Panc1 (cell line): ENCODE measurements around a stretch of chr2.

DNA sequence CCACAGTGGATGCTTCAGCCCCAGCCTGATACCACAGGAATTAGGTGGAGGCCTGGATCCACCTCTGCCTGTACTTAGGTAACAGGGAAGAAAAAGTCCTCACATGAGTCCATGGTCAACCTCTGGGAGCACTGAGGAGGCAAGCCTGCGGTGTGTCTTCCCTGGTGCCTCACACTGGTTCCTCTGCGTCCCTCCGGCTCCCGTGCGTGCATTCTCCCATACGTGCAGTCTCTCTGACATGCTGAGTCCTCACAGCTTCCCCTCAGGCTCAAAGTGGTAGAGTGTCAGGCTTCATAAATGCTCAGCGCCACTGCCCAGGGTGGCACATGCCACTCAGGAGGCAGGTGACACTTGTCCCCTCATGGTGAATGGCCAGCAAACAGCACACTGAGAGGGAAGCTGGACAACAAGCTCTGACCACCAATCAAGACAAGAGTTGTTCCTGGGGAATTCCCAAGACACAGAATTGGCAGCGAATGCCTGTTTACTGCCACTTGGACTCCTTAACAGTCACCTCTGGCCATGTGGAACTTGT, 35.9 kb downstream of the AMER3 start:
- RRBS, 2 experiments: no CpG with 5 or more reads among the region's 8 CpGs

DNA sequence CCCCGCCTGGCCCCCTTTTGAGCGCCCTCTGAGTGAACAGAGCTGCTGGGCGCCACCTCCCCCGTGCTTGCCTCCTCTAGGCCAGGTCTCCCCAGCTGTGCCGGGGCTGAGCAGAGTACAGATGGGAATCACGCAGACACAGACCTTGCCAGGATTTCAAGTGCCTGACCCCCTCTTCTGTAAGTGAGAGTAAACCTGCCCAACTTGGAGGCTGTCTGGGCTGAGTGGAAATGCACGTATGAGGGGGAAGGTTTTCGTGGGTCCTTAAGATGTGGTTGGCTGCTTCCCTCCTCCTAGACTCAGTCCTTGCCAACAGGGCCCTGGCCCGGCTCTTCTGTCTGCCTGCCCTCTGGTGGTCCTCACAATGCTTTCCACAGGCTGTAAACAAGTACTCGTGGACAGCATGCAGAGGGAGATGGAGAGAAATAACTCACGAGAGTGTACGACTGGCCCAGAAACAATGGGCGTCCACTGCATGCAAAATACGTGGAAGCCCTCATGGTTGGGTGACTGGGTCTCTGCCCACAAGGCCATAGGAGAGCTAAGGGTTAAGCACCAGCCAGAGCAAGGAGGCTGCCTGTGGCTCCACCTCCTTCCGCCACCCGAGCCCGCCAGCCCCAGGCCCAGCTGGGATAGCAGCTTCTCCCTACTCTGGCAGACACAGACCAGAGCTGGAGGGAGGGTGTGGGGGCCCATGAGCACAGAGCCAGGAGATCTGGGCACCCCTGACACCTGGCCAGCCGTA, 17.1 kb upstream of the ARHGEF4 start:
- RRBS, 2 experiments: no CpG with 5 or more reads among the region's 18 CpGs

GRCh38 chr2:130922421-130922766, 85.7 kb downstream of the ARHGEF4 start:
- RRBS, 2 experiments: no CpG with 5 or more reads among the region's 2 CpGs

DNA sequence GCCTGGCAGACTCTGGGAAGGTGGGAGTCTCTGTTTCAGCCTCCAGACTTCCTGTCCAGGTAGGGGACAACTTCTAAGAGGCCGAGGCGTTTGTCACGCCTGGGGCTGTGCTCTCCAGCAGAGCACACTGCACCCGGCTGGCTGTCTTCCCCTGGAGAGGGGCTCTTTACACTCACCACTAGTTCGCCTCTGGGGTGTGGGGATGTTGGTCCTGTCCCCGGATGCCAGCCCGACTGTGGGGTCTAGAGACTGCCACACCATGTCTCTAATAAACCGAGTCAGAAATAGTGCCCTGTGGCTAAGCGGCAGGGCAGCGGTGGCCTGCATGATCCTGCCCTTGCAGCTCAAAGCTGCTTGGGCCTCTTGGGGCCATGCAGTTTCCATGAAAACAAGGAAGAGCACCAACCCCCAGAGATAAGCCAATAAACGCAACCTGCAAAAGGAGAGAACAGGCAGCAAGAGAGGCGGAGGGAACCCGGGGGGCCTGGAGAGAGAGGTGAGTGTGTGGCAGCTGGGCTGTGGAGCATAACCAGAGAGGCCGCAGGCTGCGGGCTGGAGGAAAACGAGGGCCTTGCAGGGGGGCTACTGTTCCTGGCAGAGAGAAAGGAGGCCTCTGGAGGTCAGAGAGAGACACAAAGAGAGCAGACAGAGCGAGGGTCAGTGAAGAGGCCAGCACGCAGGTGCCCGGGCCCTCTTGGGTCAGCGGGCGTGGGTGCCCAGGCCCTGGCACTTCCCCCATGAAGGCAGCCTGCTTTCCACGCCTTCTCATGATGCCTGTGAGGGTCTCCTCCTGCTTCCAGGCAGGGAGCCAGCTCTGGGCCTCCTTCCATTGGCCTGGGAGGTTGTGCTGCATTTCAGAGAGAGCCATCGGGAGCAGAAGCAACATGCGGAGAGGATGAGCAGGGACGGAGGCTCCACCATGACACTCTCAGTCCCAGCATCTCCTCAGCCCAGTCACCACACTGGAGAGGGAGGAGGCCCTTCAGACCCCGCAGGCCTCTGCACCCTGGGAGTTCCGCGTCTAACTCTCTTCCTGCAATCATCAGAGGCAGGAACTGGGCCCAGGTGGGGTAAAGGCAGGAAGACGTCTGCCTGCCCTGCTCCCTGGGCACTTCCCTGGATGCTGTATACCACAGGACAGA, 1.5 kb downstream of the MZT2A start:
- RRBS, 2 experiments: 86 to 91% methylated on average over 3 of the region's 29 CpGs

- RRBS, 2 experiments: no CpG with 5 or more reads among the region's 21 CpGs
Measured at GRCh38 chr2:131514087-131515260, 13.2 kb upstream of the CCDC74A start.

- RRBS, 2 experiments: 2 to 12% methylated on average over 3 of the region's 9 CpGs
Measured at GRCh38 chr2:131681791-131682059, 154.0 kb downstream of the CCDC74A start.

- RRBS, 2 experiments: no CpG with 5 or more reads among the region's 51 CpGs
Measured at GRCh38 chr2:131682065-131682987, 154.6 kb downstream of the CCDC74A start.

- RRBS, 2 experiments: no CpG with 5 or more reads among the region's 5 CpGs
Measured at GRCh38 chr2:131725582-131726281, 198.0 kb downstream of the CCDC74A start.

DNA sequence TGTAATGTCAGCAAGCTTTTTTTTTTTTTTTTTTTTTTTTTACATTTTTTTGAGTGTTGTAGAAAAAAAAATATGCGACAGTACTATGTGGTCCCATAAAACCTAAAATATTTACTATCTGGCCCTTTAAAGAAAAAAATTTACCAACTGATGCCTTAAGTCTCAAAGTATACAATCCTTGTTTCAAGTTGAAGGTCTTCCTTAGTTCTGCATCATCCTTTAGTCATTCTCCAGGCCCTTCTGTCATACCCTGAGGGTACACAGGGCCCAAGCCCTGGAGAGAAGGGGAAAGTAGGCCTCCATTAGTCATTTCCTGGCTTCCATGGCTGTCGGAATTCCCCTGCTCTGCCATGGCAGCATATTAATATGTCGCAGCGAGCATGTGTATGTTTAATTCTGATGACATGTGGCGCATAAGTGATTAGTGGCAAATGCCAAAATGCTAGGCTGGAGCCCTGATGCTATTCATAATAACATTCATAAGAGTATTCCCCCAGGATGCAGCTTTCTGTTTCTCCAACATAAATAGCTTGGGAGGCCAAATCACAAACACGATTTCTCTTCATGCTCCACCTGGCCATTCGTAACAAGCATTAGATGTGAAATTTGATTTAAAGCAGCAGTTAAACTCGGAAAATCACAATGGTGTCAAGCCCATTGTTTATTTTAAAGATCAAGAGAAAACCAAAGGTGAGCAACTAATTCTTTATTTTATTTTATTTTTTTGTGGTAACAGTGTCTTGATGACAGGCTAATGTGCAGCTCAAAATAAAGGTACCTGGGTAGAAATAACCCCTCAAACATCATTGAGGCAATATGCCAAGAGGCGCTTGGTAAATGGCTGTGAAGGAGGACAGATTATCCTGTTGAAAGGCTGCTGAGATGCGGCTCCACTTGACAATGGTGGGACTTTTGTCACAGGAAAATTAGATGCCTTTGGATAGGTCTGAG, 22.2 kb downstream of the GPR39 start:
- RRBS, 2 experiments: no CpG with 5 or more reads among the region's 10 CpGs

DNA sequence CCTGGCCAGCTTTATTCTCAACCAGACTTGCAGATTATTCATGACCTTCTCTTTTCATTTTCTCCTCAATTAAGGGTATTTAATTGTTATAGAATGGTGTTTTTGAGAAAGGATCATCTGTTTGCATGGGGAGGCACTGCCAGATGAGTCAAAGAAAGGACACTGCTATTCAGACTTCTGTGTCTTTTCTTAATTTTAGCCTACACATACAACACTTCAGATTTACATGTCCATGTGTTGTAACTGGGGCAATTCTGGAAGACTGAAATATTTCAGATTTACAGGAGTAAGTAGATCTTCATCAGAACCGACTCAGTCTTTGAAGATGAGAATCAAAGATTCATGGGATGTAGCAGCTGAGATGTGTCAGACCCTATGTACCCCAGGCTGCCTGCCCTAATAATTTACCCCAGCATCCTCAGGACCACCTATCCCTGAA, 64.1 kb upstream of the LYPD1 start:
- RRBS, 2 experiments: no CpG with 5 or more reads among the region's 1 CpG

DNA sequence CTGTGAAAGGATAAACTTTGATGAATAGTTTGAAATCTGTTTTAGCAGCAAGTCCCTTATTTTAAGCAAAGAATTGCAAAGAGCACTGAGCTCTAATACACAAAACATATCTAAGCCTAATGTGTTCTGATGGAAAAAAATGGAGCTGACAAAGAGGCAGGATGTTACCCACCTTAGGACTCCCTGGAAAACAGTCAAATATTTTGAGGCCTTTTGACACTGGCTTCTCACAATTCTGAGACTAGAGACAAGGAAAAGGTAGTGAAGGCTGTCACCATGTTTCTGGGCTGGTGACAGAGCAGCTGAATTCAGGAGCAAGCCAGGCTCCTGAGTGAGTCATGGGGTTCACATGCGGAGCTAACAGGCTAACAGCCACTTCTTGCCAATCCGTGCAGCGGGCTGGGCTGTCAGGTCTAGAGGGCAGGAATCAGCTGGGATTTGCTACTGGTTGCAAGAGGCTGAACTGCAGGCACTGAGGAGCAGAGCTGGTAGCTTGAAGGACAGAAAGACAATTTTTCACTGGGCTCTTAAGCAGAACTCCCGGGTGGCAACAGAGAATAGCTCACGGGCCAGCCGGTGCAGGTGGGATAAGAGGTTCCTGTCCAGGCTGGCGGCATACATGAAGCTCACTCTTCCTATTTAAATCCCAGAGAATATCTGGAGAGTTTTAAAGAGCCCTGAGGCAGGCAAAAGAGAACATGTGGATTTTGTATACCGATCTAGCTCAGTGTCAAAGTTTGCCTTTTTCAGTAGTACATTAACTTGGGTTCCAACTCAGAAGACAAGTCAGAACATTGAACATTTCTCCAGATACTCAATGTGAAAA, 1.3 kb downstream of the NCKAP5 start:
- RRBS, 2 experiments: no CpG with 5 or more reads among the region's 8 CpGs

DNA sequence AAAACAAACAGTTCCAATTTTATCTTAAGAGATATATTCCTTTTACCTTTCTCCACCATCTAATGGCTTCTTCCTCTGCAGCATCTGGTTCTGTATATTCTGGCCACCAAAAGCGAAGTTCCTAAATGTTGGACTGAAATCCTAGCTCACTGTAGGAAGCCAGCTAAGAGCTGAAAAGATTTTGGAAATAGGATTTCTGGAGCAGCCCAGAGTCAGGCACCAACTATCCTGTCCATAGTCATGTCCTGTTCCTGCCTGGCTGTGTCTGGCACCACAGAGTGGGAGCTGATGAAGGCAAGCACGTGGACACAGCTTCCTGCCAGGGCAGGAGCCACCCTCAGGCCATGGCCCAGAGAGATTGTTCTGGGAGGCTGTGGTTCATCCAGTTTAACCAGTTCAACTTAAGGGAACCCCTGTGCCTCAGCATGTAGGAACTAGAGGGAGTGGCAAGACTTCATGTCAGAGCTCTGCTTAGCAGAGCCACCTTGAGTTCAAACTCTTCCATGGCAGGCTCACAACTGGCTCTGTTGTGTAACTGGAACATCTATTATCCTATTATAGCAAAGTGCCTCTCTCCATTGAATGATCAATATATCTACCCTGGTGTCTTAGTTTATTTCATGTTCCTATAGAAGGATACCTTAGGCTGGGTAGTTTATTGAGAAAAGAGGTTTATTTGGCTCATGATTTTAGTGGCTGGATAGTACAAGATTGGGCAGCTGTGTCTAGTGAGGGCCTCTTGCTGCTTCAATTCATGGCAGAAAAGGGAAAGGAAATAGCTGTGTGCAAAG, 73.2 kb upstream of the NCKAP5 start:
- RRBS, 2 experiments: no CpG with 5 or more reads among the region's 2 CpGs

DNA sequence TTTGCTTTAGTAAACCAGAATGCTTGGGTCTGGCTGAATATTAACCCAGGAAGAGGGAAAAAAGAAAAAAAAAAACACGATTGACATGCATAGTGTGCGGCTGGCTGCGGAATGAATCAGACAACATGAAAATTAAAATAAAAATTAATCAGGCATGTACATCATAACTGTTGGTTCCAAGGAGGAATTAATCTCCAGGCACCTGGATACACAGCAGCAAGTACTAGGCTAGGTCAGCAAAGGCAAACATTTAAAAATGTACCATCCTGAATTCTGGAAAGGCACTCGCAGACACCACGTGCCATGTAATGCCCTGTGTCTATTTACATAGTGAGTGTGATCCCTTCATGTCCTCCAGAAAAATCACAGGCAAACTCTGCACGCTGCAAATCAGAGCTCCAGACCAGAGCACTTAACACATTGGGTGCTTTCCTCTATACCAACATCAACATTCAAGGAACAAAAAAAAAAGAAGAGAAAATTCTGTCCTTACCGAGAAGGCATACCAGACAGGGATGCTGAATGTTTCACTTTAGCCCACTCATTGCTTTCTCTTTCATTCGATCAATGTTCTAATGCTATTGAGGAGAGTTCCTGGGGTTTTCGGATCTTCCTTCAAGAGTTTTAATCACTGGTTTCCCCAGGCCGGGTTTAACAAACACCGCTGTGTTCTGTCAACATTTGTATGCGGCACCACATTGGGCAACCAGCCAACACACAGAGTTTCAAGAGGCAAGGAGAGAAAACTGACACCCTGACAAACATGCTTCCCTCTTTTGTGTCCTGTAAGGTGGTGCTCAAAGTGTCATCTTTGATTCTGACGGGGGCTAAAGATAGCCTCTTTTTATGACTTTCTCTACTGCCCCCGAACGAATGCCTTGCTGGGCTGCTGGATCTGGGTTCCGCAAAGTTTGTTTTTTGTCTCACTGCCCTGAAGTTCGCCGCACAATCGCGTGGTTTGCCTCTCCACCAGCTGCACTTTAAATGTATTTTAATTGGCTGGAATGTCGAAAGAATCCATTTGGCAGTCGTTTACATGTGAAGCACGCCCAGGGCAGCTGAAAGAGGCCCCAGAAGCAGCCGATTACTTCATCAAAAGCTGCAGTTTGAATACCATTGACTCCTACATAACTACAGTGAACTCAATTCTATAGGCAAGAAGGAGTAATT, 106.3 kb upstream of the NCKAP5 start:
- RRBS, 2 experiments: no CpG with 5 or more reads among the region's 24 CpGs

GRCh38 chr2:133987188-133987464, 266.7 kb upstream of the MGAT5 start:
- RRBS, 2 experiments: no CpG with 5 or more reads among the region's 5 CpGs

DNA sequence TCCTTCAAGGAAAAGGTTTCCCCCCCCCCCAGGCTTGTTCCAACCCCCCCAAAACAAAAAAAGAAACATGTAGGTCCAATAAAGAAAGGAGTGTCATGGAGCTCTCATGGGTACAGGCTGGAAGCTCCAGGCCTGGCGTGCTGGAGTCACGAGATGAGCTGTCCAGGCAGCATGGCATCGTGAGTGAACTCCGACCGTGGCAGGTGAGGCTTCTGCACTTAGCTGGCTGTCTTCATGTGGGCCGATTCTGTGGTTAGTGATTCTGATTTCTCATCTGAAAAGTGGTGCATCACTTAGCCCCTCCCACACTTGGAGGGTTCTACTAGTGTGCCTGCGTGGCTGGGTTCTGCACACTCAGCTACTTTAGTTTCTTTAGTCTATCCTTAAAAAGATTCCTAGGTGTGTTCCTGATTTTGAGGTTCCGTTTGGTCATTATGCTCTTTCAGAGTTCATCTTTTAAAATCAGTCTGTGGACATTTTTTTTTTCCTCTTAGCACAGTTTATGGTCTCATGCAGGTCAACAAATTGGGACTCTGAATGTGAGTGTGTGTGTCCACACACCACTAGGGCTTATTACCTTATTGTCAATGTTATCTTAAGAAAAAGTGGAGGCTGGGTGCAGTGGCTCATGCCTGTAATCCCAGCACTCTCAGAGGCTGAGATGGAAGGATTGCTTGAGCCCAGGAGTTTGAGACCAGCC, 126.2 kb upstream of the MGAT5 start:
- RRBS, 2 experiments: no CpG with 5 or more reads among the region's 8 CpGs

GRCh38 chr2:134171370-134171957, 82.4 kb upstream of the MGAT5 start:
- RRBS, 2 experiments: no CpG with 5 or more reads among the region's 8 CpGs

- RRBS, 2 experiments: no CpG with 5 or more reads among the region's 4 CpGs
Measured at GRCh38 chr2:134203999-134204572, 49.8 kb upstream of the MGAT5 start.

DNA sequence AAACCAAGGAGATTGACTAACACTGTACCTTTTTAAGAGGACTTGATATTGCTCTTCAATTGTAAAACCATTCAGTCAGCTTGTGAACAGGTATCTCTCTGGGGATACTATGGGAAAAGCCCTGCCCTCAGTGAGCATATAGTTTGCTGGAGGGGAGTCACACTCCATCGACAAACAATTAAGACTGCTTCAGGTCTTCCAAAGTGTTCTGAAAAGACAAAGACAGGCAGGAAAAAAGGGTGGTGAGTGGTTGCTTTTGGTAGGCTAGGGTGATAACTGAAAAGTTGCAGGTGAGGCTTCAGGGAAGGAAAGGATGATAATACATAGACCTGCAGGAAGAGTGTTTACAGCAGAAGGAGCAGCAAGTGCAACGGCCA, 49.2 kb upstream of the MGAT5 start:
- RRBS, 2 experiments: no CpG with 5 or more reads among the region's 2 CpGs

- RRBS, 2 experiments: no CpG with 5 or more reads among the region's 4 CpGs
Measured at GRCh38 chr2:134217411-134218415, 36.2 kb upstream of the MGAT5 start.

DNA sequence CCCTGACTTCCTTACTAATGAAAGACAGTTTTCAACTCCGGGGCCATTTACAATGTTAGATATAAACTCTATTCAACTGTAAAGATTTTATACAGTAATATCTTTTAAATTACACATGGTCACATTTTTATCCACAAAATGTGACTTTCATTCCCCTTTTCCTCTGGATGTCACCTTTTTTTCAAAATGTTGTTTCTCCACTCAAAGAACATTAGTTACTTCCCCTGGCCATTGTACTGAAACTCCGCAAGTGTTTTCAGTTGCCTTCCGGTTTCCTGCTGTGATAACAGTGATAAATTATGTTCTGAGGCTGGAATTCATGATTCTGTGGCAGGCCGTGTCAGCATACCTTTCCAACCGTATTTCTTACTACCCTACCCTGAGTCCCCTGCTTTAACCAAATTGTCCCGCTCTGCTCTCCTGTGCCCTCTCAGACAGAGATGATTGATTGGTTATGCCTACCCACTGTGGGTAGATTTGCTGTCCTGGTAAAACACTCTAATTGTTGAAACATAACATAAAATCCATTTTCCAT, 53.5 kb downstream of the MGAT5 start:
- RRBS, 2 experiments: no CpG with 5 or more reads among the region's 6 CpGs